Left cardiac atrium (tissue), 1 donor: ENCODE results near the gene PCNP.

DNA sequence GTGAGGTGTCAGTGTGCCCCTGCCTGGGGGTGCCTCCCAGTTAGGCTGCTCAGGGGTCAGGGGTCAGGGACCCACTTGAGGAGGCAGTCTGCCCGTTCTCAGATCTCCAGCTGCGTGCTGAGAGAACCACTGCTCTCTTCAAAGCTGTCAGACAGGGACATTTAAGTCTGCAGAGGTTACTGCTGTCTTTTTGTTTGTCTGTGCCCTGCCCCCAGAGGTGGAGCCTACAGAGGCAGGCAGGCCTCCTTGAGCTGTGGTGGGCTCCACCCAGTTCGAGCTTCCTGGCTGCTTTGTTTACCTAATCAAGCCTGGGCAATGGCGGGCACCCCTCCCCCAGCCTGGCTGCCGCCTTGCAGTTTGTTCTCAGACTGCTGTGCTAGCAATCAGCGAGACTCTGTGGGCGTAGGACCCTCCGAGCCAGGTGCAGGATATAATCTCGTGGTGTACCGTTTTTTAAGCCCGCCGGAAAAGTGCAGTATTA is 62.2 kb downstream of the RIOX2 start:
- PRO-cap: no peak

GRCh38 chr3:97932331-97932784 is 39.9 kb downstream of the RIOX2 start:
- PRO-cap: no peak

DNA sequence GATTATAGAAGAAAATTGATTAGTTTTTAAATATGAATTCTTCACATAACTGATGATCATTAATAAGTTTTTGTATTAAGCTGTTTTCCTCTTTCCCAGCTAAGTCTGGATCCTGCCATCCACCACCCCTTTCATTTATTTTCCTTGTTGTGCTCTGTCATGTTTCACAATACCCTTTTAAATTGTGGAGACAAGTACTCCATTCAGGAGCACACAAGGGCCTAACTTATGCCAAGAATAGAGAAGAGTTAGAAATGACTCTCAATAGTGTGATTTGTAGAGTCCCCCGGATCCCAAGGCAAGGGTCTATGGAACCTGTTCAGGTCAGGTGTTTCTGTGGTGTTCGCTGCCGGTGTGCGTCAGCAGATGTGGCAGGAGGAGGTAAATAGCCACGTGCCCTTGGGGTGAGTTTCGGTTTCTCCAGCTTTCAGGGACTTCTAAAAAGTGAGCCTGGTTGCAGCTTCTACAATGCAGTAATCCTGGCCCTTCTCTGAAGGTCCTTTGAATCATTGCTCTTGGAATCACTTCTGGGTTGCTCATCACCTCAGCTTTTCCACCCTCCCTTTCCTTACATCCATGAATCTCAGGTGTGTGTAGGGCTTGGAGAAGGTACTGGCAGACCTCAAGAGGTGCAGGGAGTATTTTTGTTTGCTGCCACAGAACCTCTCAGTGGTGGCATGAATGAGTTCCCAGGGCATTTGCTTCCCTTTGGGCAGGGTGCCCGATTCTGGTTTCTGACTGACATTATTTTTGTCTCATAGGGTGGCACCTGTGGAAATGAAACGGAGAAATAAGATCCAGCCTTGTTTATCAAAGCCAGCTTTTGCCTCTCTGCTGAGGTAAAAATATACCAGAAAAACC is 7.2 kb downstream of the ST3GAL6 start:
- PRO-cap: no peak

- PRO-cap: no peak
These were observed 46.2 kb downstream of the COL8A1 start for GRCh38 chr3:99684382-99685191.

DNA sequence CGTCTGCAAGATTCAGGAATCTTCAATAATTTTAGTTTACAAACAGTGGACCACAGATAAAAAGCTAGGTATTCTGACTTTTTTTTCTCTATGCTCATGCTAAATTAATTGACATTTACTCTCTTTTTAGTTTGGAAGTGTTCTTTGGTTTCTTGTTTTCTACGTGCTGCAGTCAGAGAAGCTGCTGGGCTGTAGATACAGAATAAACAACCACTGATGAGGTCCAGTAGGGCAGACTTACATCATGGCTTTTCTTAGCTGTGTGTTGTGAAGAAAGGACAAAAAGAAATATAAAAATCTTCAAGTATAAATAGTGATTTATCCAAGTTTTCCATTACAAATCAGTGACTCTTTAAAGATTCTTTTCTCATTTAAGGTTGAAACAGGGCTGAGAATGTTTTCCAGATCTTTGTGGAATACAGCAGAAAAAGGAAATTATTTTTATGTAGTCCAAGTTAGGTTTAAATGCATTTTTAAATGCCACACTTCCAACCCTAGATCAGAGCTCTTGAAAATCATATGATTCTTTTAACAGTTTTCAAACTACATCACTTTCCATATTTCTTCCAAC is 122.2 kb downstream of the CMSS1 start:
- PRO-cap: no peak

GRCh38 chr3:100108507-100109194 is 5.7 kb downstream of the FILIP1L start:
- PRO-cap: no peak

- PRO-cap: no peak
These were observed 49.7 kb upstream of the FILIP1L start for GRCh38 chr3:100163976-100164349.

GRCh38 chr3:100261146-100261923 is 543 bp downstream of the TBC1D23 start:
- PRO-cap: unidirectional peak, minus-strand start at chr3:100261348

DNA sequence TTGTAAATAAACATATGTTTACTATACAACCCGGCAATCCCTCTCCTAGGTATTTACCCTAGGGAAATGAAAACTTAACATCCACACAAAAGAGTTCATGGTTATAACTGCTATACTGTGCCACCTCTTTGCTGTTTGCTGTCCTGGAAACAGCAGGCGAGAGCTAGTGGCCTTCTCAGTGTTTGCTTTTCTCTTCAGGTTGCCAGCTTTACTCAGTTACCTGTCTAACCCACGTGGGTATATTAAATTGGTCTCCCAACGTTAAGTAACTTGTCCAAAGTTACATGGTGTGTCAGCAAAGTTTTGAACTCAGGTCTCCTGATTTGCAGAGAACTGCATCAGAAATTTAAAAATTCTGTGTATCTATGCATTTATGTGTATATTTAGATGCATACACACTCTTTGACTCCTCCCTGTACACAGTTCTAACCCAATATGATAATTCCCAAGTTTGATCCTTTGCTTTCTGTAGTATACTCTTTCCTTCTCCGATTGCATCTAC is 4.4 kb upstream of the NIT2 start:
- PRO-cap: no peak

DNA sequence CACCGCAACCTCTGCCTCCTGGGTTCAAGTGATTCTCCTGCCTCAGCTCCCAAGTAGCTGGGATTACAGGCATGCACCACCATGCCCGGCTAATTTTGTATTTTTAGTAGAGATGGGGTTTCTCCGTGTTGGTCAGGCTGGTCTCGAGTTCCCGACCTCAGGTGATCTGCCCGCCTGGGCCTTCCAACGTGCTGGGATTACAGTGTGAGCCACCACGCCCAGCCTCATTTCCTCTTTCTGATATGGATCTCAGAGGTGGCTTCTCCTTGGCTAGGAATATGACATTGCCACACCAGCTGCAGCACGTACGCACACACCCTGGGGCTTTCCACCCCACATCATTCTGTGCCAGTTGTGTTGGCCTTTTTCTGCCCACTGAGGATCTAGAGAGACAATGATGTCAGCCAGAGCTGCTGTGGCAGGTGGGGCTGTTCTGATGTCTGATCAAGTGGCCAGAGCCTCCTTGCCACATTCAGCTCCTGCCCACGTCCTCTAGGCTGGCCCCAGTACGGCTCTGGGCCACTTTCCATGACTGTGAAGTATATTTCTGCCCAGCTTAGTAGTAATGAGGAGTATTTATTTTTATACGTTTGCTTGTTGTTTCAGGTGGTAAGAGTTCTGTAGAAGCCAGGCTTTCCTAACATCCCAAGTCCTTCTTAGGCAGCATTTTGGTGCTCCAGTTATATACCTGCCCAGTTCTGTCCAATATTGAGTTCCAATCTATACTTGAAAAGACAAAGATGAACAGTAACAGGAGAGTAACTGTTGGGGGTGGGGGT is 29.1 kb downstream of the TMEM45A start:
- PRO-cap: no peak

- PRO-cap: no peak
These were observed 47.8 kb upstream of the ADGRG7 start for GRCh38 chr3:100561487-100562158.

DNA sequence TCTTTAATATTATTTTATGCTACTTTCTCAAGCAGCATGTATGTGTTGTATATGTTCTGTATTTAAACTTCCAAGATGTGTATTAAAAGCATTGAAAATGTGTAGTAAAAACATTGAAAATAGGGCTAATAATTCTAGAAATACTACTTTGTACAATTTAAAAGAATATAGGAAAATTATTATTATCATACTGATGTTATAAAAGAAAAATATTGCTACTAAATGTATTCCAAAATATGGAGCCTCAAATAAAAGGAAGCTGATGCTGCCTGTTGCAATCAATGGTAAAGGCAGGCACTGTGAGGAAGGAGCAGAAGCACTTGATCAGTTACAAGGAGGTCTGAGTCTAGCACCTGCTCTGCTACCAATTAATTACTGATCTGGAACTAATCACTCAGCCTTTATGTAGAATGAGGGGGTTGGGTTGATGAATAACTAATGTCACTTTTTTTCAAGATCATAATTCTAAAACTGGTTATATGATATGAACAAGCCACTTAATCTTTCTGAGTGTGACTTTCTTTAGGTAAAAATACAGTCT is 5.5 kb downstream of the ADGRG7 start:
- PRO-cap: no peak

- PRO-cap: no peak
These were observed 11.4 kb upstream of the TFG start for GRCh38 chr3:100697839-100698433.

DNA sequence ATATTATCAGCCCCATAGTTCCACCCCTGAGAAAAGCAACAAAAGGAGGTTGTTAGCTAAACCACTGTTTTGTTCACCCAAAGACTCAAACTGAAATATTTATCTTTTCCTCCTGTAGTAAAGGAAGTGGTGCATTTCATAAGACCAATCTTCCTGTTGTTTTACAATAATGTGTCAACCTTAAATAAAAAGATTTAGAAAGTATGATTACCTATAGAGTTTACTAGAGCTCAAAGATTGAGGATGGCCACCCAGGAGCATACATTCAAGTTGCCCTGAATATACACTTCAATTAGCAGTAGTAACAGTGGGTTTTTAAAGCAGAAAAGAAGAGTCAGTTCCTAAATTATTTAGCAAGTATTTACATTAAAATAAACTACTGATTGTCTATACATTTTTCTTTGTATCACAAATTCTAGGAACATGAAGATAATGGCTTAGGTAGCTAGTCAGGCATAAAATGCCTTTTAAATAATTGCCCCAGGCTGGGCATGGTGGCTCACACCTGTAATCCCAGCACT is 18.5 kb upstream of the TRMT10C start:
- PRO-cap: no peak

DNA sequence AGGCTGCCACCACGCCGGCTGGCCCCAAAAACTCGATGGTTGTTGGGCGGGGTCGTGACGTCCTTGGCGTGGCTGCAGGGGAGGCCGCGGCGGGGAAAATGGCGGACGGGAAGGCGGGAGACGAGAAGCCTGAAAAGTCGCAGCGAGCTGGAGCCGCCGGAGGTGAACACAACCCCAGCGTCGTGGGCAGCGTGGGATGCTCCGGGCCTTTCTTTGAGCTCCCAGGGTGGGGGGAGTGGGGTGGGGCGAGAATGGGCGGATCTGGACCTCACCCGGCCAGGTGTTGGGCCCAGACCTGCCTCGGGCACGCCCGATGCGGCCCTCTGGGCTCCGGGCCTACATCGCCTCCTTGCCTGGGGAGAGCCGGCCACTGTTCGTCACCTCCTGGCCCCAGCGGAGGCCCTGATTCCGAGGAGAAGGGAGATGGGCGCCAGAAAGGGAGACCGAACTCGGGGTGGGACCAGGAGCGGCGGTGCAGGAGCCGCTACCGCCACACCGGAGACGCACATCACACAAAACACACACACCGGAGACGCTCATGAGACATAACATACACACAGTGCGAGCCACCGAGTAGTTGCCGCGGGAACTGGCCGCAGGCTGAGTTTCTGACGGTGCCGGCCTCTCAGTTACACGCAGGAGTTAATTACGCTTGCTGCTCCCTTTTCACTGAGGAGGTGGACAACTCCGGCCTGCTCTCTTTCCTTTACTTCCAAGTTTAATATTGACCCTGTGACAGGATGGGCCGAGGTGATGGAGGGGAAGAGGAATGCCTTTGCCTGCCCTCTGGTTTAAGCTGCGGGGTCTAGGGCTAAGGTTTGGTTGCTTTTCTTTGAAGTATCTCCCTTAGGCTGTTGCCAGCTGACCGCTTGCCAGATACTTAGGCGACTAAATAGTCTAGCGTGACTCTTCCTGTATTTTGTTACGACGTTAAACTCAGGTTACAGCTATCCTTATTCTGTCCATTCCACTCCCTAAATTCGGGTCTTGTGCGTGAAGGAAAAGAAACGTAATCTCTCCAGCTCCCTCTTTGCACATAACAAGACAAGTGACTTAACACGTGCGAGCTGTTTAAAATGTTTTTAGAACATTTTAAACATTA is at the start of gene PCNP:
Gene PCNP, plus strand, starts transcription at position 63 of the 1,102 bp plus-strand sequence.
- PRO-cap: bidirectional peak, plus-strand start at position 81 of the sequence, minus-strand start outside the sequence

DNA sequence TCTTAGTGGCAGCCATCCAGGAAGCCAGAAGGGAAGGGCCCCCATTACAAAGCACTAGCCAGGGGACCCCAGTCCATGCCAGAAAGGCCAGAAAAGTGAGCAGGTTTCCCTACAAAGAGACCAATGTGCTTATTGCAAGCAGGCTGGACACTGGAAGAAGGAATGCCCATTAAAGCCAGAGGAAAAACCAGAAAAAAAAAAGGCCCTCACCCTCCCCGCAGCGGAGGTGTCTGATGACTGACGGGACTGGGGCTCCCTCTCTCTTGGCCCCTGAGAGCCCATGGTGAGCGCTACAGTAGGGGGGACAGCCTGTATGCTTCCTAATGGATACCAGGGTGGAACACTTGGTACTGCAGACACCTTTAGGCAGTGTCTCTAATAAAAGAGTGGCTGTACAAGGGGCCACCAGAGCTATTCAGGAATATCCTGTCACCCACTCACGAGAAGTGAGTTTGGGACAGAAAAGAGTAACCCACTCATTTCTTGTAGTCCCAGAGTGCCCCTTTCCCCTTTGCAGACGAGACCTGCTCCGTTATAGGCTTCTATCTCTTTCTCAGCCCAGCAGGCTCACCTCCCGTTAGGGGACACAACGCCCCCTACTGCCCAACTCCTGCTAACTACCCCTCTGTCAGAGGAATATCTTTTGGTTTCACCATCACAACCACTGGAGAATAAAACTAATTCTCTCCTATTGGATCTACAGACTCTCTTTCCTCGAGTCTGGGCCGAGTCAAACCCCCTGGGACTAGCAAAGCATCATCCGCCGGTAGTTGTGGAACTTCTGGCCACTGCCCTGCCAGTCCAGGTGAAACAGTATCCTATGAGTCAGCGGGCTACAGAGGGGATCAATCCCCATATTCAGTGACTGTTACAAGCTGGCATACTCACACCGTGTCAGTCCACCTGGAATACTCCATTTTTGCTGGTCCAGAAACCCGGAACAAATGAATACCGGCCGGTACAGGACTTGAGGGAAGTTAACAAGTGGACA is 40.8 kb downstream of the ZBTB11 start:
- PRO-cap: no peak

GRCh38 chr3:101690853-101691474 is 4.4 kb upstream of the RPL24 start:
- PRO-cap: no peak

- PRO-cap: no peak
These were observed 20.8 kb upstream of the NFKBIZ start for GRCh38 chr3:101828355-101828989.

DNA sequence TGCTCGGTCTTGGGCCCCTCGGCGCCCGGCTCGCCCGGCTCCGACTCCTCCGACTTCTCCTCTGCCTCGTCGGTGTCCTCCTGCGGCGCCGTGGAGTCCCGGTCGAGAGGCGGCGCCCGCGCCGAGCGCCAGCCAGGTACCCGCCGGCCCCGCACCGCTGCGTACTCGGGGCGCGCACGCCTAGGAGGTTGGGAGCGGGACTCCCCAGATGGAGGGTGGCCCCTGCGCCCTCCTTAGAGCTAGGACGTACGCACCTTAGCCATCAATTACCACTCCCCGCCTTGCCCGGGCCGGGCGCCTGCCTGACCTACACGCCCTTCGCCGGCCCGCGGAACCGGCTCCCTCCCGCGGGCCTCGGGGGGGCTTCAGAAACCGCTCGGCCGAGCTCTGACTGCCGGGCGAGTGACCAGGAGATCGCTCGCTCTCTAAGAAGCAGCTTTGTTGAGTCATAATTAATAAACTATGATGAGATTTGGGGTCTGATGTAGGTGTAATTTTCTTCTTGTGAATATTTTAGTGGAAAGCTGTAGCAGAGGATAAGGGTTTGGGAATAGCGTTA is 547 bp downstream of the NFKBIZ start:
- PRO-cap: bidirectional peak, plus-strand start at position 164 of the sequence, minus-strand start at position 63 of the sequence

- PRO-cap: no peak
These were observed 3.4 kb downstream of the NFKBIZ start for GRCh38 chr3:101852819-101853019.